H9 (cell line): ENCODE data around the genes B3GALNT2, GNG4, LYST and LGALS8.

- PRO-cap, result bidirectional peak, plus-strand start at chr1:235128080, minus-strand start at chr1:235127793
Measured at GRCh38 chr1:235127653-235128409, 806 bp downstream of the TOMM20 start.

DNA sequence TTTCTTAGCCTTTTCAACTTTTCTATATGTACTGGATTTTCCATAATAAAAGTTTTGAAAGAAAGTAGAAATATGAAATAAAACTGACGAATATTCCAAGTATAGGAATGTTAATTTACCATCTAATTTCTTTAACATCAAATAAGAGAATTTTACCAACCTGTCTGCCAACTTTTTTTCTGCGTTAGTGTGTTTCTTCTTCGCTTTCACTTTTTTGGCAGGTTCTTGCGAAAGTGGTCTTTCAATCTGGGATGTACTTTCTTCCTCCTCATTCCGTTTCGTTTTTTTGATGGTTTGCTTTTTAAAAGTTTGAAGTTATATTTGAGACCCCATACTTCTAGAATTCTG lies 725 bp downstream of the RBM34 start:
- PRO-cap, result no peak

GRCh38 chr1:235278687-235279516 lies 49.1 kb downstream of the ARID4B start:
- PRO-cap, result no peak

- PRO-cap, result no peak
Measured at GRCh38 chr1:235310421-235311051, 17.4 kb downstream of the ARID4B start.

DNA sequence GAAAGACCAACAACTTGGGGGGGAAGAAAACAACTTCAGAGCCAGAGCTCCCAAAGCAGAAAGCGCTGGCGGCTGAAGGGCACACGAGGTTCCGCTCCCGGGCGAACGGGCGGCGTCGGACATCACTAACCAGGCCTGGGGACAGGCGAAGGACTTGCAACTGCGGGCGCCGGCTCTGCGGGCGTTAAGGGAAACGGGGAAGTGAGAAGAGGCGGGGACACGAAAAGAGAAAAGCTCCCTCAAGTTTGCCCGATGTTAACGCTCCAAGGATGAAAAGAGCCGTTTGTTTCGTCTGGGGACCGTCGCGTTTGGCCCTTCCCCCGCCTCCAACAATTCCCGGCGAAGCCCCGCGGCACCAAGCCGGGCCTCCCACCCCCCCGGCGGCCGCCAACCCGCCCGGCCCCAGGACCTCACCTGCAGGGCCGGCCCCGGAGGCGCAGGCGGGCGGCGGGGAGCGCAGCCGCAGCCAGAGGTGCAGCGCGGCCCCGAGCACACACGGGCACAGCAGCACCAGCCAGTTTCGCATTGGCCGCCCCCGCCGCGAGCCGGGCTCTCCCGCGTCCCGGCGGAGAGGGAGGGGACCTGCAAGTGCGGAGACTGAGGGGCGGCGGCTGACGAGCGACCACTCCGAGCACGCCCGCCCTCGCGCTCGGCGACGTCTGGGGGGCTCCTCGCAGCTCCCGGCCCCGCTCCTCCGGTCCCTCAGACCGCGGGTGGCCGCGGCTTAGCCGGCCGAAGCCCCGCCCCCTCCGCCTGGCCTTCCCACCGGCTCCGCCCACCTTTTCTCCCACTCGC lies at the start of gene B3GALNT2:
Gene B3GALNT2, minus strand, starts transcription at position 726 of the 795 bp plus-strand sequence.
- PRO-cap, result bidirectional peak, plus-strand start at position 82 of the sequence, minus-strand start at position 127 of the sequence; bidirectional peak, plus-strand start at position 439 of the sequence, minus-strand start at position 699 of the sequence

DNA sequence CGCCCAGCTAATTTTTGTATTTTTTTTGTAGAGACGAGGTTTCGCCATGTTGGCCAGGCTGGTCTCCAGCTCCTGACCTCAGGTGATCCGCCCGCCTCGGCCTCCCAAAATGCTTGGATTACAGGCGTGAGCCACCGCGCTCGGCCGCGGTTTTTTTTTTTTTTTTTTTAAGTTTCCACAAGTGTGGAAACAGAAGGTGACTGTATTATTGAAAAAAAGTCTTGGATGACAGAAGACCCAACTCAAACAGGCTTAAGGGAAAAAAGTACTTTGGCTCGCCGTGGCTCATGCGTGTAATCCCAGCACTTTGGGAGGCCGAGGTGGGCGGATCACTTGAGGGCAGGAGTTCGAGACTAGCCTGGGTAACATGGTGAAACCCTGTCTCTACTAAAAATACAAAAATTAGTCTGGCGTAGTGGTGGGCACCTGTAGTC lies 1.3 kb upstream of the B3GALNT2 start:
- PRO-cap, result unidirectional peak, minus-strand start at position 120 of the sequence

GRCh38 chr1:235649407-235650128 lies at the start of gene GNG4:
Gene GNG4 (minus strand): TSS chr1:235649784.
- PRO-cap, result unidirectional peak, minus-strand start at chr1:235649950; bidirectional peak, plus-strand start at chr1:235650359, minus-strand start at chr1:235650013

DNA sequence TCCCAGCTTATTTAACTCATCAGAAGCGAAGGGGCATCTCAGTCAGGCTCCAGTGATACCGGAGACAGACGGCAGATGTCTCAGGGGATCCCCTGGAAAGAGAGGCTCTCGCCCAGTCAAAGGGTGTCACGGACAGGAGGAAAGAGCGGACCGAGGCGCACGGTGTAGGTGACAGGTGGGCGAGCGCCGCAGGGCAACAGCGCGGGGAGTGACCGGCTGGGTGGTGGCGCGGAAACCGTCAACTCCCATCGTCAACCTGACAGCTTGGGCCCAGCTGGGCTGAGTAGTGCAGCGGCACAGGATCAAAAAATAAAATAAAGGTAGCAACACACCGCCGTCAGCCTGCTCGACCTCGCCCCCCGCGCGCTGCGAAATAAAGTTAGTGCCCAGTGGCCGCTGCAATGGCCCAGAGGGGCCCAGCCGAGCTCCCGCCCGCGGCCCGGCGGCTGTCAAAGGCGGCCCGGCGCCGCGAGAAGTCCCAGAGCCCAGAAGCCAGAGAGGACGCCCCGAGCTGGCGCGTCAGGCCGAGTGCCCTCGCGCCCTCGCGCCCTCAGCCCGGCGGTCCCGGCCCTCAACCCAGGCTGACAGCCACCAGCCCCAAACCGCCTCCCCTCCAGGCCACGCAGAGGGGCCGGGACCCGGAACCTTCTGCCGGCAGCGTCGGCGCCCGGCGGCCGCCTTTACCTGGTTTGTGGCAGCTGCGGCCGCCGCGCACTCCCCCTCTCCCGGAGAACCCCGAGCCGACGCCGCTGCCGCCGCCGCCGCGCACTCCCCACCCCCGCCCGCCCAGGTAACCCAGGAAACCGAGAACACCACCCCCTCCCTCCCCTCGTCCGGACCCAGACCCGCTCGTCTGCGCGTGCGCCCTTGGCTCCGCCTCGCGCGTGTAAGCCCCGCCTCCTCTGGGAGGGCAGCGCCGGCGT lies at the start of gene LYST:
Gene LYST, minus strand, starts transcription at position 748 of the 923 bp plus-strand sequence.
- PRO-cap, result unidirectional peak, plus-strand start at position 41 of the sequence; unidirectional peak, plus-strand start at position 115 of the sequence; bidirectional peak, plus-strand start outside the sequence, minus-strand start at position 745 of the sequence

DNA sequence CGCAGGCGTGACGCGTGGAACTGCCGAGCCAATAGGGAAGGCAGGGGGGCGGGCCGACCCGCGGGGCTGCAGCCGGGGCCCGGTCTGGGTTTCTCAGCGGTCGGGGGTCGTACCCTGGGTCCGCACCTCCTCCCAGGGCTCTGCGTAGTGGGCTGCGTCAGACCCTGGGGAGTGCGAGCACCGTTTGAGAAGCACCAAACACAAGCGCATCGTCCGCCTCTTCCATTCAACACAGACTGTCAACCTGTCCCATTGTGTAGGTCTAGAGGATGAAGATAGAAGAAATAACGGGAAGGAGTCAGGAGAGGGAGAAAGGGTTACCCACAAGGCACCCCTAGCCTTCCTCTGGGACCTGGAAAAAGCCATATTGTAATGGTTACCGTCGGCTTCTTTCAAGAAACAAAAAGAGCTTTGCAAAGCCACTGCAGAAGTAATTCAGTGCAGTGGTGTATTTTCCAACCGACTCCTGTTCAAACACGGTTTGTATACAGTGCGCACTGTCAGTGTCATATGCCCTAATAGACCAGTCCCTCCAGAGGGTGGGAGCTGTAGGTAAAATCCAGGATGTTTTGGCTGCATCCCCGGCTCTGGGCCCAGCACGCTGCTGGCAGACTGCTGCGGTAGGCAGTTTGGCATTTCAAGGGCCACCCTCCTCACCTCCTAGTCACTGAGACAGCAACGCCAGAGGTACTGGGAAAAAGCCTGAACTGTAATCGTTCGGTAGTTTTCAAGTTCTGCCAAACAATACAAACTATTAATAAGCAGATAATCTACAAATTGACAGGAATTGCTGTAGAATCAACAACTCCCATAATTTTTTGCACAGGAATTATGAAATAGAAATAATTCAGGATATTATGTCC lies 607 bp upstream of the LYST start:
- PRO-cap, result bidirectional peak, plus-strand start at position 96 of the sequence, minus-strand start outside the sequence; unidirectional peak, minus-strand start at position 589 of the sequence

DNA sequence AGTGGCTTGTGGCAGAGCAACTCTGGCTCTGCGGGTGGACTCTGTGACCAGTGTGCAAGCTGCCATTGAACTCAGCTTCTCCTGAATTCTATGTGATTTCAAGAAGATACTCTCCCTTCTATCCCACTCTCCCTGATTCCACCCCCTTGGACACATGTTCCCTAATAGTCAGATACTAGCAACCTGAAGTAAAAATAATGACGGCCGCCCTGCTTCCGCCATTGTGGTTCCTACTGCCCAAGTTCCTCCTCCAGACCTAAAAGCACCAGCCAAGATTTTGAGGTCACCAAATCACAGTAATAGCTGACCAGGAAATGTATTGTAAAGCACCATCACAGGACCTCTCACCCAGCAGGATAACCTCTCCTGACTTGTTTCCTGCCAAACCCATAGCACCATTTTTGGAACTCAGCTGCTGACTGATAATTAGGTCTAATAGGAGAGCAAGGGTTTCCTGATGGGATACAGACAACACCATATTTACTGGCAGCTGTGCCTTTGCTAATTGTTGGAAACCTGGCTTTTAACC lies 11.6 kb upstream of the LYST start:
- PRO-cap, result no peak

DNA sequence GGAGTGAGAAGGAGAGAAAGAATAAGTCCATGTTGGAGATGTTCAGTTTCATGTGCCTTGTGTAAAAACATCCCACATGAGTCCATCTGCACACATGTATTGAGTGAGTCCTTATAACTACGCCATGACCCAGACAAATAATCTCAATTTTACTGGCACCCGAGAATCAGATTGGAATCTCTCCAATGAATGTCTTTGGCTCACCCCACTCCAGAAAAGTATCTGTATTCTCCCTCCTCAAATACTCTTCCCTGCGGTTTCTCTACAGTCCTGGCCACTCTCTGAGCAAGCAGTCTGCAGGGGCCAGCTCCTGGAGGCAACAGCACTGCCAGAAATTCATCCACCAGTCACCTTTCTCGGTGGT lies 16.0 kb upstream of the LYST start:
- PRO-cap, result no peak

DNA sequence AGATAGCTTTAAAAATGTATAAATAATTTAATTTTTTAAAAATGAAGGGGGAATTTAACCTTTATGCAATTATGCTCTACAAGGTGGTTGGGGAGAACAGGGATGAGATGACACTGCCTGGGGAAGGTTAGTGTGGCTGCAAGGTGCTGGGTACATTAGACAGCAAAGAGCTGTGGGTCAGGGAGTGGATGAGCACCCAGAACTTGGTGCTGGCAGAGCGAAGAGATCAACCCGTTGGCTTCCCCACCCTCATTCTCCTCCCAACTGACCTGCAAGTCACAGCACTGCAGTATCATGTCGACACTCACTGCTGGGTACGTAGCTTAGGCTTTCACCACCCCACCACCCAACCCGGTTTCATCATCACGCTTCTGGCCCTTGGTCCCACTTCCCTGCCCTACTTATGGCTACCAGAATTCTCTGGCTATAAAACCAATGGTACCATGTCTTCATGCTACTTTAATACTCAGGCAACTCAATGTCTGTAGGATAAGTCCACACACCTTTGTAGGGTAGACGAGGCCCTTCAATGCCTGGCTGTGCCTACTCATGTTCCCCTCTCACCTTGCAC lies 73.6 kb upstream of the LYST start:
- PRO-cap, result no peak

GRCh38 chr1:235945765-235946695 lies 79.3 kb upstream of the LYST start:
- PRO-cap, result no peak

DNA sequence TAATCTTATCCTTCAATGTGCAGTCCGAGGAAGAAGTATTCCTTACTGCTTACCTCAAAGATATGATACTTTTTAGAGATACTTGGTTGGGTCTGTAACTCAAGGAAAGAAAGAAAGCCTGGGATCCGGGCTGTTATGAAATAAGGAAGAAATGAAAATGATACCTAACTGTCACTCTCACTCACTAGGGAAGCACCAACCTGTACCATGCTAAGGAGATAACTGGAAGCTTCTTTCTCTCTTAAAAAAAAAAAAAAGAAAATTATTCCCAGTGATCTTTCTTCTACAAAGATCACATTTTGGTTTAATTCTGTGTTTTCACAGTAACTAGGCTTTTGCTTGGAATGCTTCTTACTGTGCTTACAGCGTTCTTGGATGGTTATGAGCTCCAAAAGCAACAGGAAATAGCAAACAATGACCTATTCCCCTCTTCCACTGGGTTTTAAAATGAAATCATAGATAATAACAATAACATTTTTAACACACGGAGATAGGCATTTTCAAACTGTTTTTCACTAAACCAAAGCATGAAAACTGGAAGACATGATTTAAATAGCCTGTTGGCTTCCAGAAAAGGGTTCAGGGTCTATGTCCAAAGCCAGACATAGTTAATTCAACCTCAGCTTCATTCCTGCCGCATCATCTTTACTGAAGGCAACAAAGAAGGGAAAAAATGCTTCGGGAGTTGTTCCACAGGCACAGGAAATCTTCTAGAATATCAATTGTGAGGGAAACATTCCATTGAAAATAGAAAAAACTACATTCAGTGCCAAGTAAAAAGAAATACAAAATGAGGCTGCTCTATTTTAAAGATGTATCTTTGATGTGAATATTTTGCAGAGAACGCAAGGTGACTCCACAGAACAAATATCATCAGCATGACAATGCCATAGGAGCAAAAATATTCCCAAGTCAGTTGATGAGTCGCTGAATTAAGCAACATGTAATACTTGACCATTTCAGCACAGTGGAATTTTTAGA lies 80.9 kb downstream of the NID1 start:
- PRO-cap, result no peak

- PRO-cap, result no peak
Measured at GRCh38 chr1:236042480-236042897, 22.4 kb downstream of the NID1 start.

DNA sequence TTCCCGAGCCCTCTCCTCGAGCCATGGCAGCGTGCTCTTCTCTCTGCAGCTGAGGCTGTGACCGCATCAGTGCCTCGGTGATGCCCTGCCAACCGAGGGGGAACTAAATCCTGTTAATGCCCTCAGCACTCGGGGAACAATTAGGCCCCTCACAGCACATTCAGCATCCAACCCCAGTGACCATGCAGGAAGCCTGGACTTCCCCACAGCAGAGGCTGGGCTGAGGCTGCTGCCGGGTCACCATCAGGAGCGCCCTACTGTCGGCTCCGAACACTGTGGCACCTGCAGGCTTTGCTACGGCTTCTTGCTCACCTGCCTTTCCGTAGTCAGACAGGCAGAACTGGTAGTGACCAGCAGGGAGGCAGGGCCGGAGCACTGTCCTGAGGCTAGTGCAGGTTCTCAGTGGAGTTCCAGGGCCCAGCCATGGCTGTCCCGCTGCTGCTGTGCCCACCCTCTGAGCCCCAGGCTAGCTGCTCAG lies 8.1 kb downstream of the GPR137B start:
- PRO-cap, result no peak

DNA sequence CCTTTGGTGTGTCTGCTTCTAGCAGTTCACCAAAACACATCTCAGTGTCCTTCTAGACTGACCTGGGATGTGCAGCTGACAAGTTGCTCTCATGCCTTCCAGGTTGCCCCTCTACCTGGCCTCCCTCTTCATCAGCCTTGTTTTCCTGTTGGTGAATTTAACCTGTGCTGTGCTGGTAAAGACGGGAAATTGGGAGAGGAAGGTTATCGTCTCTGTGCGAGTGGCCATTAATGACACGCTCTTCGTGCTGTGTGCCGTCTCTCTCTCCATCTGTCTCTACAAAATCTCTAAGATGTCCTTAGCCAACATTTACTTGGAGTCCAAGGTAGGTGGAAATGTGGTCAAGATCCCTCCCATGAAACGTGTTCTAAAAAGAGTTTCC lies 36.0 kb downstream of the GPR137B start:
- PRO-cap, result no peak

- PRO-cap, result no peak
Measured at GRCh38 chr1:236332360-236332746, 50.6 kb upstream of the ERO1B start.

DNA sequence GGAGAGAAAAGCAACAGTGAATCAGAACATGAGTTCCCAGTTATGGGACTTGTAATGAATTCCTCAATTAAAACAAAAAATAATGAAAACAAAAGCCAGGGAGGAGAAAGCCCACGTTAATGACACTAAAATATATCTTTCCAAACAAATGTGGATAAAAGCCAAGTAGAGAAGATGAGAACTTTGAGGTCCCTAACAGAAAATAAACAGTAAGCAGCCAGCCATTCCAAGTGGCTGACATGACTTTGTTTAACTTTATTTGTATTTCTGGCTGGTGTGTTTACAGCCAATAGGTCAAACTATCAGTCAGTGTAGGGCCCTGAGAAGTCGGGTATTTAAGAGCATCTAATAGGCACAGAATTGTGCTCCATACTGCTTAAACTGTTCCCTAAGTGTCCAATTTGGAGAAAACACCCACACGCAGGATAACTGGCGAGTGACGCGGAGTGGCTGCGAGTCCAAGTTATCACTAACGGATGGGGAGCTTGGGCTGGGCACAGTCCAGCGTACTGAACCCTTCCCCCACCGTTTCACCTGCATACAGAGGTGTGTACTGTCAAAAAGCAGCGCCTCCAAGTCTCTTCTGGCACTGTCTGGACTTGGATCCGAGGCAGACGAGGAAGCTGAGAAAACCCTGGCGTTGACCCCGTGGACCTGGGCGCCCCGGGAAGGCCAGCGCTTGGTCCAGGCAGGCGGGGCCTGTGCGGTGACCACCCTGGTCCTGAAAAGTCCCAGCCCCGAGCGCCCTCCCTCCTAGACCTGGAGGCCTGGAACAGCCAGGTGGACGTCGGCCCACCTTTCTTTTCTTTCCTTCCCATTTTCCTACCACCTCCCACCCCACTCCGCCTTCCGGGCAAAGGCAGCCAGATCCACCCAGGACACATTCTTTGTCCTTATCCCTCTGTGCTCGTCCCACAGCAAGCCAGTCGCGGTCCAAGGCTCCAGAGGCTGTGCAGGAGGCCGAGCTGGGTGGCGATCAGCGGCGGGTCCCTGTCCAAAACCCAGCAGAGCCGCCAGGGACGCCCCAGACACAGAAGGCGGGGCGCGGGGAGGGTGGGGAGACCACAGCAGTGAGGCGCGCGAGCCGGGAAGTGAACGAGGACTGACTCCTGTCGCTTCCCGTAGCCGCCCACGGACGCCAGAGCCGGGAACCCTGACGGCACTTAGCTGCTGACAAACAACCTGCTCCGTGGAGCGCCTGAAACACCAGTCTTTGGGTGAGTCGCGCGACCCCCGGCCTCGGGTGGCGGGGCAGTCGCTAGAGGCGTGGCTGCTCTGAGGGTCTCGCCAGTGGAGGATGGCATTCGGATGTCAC lies at the start of gene LGALS8:
Gene LGALS8, plus strand, starts transcription at position 1,138 of the 1,315 bp plus-strand sequence.
- PRO-cap, result unidirectional peak, plus-strand start at position 754 of the sequence; bidirectional peak, plus-strand start at position 1,162 of the sequence, minus-strand start at position 1,000 of the sequence

- PRO-cap, result no peak
Measured at GRCh38 chr1:236710531-236710930, 24.2 kb downstream of the ACTN2 start.